RPMI7951 (cell line): ENCODE results near the gene MRPL14.

DNA sequence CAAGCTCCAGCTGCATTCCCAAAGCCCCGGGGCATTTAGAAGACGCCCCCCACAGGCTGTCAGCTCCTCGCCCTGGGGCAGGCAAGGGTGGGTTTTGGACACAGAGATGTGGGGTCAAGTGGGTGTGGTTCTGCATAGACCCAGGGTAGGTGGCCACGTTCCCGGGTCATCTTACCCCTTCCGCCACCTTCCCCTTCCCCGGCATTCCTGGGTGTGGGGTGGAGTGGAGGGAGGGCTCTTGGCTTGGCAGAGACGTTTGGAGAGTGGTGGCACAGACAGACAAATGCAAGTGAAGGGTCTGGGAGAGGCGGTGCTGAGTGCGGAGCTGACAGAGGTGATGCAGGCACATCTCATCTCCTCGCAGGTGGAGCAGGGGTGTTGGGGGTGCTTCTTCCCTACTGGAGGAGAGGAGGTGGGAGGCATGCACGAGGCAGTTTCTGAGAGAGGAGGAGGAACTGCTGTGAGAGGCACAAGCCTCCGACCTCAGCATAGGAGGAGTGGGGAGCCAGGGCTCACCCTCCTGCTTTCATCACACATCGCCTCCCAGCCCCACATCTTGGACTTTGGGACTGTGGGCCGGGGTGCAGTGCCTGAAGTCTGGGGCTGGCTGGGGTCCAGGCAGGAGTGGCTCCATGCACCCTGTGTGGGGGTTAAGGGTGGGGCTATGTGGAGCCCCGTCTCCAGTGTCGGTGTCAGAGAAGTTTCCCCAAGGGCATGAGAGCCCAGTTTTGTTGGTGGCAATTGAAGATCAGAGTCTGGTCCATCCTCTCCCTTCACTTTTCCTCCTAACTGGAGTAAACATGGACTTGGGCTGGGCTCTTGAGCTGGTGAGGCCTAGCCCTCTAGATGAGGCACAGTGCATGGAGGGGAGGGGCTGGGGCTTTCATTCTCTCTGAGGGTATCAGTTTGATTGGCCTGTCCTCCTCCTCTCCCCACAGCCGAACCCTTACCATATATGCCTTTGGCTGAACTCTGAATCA is 20.3 kb upstream of the SLC22A7 start:
- RAMPAGE, long total RNA: no peak

DNA sequence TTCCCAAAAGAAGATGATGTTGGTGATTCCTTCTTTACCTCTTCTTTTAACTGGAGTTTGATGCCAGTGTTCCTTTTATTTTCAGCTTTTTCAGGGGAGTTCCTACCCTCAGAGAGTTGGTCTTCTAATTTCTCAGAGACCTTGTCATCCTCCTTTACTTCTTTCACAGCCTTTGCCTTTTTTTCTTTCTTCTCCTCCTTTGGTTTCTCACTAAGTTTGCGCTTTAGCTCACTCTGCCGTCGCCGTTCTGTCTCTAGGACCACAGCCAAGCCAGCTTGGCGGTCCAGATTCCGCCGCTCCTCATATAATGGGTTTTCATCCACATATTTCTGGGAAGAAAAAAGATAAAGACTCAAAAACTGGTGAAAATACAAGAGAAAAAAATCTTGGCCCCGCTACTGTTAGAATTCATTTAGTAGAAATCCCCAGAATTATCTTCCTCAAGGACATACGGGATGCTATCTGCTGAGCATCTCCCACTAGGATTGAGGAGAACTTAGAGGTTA is 29.2 kb downstream of the ZNF318 start:
- RAMPAGE, long total RNA: no peak

- RAMPAGE, long total RNA: no peak
Measured at GRCh38 chr6:43499268-43499715, 10.9 kb downstream of the LRRC73 start.

DNA sequence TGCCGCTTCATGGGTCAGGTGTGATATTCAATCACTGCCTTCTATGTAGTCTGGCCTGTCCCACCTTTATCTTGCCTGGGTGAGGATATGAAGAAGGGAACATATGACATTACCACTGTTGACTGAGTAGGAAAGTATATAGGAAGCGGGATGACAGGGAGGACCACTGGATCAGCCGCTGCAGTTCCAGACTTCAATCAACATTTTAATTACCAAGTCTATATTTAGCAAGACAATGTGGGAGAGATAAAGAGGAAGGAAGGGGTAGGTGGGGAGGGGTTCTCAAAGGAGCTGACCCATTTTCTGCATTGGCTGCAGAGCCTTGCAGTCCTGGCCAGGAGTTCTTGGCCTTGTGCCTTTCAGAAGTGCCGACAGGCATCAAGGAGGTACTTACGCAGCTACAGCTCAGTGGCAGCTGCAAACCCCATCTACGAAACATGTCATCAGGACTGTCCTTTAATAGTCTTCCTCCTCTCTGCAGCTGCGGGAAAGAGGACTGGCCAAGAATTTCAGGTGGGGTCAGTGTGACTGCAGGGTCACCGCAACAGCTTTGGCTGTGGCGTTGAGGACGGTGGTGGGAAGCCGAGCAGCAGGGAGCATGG is 1.6 kb upstream of the LRRC73 start:
- RAMPAGE, long total RNA: no peak

- RAMPAGE, long total RNA: no peak
Measured at GRCh38 chr6:43620405-43621254, 8.4 kb downstream of the GTPBP2 start.

GRCh38 chr6:43621340-43622238 is 7.5 kb downstream of the GTPBP2 start:
- RAMPAGE, long total RNA: no peak

- RAMPAGE, long total RNA: no peak
Measured at GRCh38 chr6:43686605-43687419, 779 bp downstream of the MRPS18A start.

DNA sequence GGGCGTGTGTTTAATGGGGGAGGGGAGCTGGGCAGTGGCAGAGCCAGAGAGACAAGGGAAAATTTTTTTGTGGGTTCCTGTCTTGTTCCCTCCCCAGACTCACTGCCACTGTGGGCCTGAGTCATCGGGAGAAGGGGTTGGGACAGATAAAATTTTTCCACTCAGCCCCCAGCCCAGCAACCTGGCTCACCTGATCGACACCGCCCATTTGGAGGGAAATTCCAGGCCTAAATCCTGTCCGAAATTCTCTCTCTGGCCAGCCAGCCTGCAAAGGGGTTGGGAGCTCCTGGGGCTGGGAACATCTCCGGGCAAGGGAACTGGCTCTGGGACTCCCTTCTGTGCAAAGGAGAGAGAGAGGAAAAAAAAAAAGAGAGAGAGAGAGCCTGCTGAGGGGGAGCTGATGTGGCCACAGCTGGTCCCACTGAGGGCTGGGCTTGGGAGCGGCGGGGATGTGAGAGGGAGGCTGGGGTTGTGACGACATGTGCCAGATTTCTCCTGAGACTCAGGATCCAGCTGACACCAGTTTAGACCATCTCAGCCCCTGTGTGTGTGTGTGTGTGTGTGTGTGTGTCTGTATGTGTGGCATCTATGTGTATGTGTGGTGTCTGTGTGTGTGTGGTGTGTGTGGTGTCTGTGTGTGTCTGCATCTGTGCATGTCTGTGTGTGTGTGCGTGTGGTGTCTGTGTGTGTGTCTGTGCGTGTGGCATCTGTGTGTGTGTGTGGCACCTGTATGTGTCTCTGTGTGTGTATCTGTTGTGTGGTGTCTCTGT is 32.3 kb upstream of the VEGFA start:
- RAMPAGE, long total RNA: no peak

DNA sequence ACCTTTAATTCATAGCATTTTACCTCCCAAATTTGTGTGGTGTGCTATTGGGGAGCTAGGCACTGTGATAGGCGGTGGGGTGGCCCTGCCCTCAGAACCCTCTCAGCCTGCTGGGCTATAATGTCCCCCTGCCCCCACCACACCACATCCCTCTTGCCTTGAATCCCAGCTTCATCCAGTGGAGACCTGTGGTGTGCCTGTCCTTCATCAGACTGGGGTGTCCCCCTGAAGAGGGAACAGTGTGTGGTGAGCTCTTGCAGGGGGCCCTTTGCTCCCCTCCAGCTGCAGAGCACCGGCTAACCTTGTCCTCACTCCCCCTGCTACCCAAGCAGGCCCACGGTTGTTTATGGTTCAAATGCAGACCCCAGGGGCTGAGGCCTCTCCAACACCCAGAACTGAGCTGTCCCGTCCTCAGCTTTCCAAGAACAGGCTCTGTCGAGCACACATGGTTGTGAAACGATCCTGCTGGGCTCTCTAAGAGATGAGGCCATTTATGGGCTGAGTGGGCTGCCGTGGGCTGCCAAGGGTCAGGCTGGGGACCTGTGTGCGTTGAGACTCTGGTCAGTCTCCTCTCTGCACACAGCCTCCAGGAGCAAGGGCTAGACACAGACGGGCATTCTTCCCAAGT is 26.9 kb upstream of the VEGFA start:
- RAMPAGE, long total RNA: no peak

GRCh38 chr6:43771222-43771405 is 1.1 kb downstream of the VEGFA start:
- RAMPAGE, long total RNA: no peak

GRCh38 chr6:43774613-43775321 is 4.8 kb downstream of the VEGFA start:
- RAMPAGE, long total RNA: no peak

DNA sequence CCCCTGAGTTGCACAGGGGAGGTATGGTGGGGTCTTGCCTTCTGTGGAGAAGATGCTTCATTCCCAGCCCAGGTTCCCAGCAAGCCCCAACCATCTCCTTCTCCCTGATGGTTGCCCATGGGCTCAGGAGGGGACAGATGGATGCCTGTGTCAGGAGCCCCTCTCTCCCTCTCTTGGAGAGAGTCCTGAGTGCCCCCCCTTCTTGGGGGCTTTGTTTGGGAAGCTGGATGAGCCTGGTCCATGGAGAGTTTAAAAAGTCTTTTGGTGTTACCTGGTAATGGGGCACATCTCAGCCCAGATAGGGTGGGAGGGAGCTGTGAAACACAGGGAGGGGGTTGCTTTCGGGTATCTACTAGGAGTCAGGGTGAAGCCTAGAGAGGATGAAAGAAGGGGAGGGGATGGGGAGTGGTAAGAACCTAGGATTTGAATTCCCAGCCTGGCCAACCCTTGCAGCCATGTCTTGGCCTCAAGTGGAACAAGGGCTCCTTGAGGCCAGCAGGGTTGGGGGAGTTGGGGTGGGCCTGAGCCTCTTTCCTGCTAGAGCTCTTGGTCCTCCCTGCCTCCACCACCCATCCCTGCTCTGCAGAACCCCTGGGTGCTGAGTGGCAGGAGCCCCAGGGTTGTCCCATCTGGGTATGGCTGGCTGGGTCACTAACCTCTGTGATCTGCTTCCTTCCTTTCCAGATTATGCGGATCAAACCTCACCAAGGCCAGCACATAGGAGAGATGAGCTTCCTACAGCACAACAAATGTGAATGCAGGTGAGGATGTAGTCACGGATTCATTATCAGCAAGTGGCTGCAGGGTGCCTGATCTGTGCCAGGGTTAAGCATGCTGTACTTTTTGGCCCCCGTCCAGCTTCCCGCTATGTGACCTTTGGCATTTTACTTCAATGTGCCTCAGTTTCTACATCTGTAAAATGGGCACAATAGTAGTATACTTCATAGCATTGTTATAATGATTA is 8.0 kb downstream of the VEGFA start:
- RAMPAGE, long total RNA: no peak

GRCh38 chr6:43806345-43806807 is 36.4 kb downstream of the VEGFA start:
- RAMPAGE, long total RNA: no peak

DNA sequence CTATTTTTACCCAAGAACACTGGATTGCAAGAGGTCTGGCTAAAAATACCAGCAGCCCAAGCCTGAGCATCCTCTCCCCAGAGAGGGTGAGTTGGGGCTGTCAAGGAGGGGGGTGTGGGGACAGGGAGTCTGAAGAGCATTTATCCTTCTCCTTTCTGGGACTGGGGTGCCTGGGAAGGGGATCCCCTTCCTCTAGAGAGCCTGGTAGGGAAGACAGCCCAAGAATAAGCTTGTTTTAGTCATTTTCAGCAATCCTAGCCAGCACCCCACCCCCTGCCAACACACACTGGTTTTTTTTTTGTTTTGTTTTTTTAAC is 125.4 kb downstream of the VEGFA start:
- RAMPAGE, long total RNA: no peak

DNA sequence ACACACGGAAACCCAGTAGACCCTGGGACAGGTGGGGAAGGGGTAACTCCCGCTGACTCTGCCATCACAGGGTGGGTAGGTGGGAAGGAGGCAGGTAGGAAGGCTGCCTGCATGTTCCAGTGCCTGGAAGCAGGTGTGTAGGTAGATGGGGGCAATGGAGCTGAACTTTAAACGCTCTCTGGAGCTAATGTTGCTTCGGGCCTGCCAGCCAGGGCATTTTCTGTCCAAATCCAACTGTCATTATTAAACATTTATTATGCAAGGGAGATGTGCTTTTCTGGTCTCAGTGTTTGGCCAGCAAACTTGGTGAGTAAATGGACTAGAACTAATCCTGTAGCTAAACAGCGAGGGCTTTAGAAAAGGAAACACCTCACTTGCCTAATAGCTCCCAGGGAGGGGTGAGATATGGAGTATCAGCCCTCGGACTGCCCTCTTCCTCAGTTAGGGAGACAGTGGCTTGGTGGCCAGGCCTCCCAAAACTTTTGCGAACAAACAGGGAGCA is 130.9 kb downstream of the VEGFA start:
- RAMPAGE, long total RNA: no peak

- RAMPAGE, long total RNA: no peak
Measured at GRCh38 chr6:43954317-43955163, 172.7 kb downstream of the MRPL14 start.

- RAMPAGE, long total RNA: no peak
Measured at GRCh38 chr6:43966028-43966589, 161.1 kb downstream of the MRPL14 start.

DNA sequence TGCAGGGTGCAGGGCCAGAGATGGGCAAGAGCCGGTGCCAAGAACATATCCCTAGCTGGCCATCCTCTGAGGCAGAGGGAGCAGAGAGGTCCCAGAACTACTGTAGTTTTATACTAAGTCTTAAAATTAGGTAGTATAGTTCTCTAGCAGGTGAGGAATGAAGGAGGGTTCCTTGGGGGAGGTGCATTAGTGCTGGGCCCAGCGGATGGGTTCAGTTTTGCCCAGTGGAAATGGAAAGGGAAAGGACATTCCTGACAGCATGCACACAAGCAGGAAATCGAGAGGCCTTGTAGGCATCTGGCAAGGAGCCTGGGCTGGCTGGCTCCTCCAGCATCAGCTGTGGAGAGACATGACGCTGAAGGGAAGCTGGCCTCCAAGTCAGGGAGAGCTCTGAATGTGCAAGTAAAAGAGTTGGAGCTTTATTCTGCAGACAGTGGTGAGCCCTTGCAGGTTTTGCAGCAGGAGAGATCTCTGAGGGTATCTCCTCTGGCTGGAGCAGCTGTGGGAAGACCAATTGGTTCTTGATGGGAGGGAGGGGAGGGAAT is 154.4 kb downstream of the MRPL14 start:
- RAMPAGE, long total RNA: no peak

- RAMPAGE, long total RNA: no peak
Measured at GRCh38 chr6:44126037-44127155, 856 bp downstream of the MRPL14 start.

DNA sequence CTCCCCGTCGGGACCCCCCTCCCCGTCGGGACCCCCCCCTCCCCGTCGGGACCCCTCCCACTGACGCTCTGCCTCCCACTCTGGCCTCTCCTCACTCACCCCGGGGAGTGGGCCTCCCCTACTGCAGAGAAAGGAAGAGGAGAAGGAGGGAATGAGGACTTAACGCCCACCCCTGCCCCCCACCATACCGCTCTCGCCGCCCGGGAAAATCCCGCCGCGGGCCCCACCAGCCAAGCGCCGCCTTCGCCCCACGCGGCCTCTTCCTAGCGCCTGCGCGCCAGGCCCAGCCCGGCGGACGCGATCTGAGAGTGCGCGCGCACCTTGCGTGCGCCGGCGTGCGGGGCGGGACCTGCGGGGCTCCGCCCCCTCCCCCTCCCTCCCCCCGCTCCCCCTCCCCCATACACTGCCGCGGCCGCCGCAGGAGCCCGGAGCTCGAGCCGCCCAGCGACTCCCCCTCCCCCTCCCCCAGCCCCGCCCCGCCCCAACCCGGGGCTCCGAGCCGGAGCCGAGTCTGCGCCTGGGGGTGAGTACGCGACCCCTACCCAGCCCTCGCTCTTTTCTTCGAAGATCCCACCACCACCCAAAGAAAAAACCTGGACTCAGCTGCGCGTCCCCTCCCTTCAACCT is at the start of gene MRPL14:
Gene MRPL14 (minus strand): TSS at position 297 of the 627 bp plus-strand sequence.
- RAMPAGE, long total RNA: start-site peak on the minus strand centred at position 260 of the sequence, 88 bp wide, 493 and 292 reads in 2 replicates